ENCODE data around the gene OR52K2.

DNA sequence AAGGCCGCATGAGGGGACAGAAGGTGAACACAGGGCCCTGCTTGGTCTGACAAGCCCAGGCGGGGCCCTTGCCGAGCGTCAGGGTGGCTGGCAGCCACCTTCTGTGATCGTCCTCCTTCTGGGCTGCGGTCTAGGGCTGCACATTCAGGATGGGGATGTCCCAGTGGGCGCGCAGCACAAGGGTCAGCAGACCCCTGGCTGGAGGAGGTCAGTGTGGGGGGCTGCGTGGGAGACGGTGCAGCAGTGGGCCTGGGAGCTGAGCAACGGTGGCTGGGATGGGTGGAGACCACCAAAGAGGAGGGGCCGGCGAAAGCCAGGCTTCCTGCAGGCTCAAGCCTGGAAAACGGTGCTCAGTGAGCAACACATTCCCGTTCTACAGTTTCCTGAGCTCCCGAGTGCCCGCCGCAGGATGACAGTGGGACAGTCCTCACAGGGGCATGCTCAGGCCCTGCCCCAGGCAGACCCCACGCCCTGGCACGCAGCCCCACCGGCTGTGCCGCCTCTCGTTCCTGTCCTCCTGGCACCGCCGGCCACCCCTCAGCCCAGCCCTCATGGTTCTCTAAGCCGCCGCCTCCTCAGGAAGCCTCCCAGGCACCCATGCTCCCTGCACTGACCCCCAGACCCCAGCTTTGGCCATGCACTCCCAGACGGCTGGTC lies 73.9 kb downstream of the CDKN1C start:
- PRO-cap: no peak

- PRO-cap: no peak
Observed at GRCh38 chr11:2883065-2883407, 2.5 kb downstream of the CDKN1C start.

DNA sequence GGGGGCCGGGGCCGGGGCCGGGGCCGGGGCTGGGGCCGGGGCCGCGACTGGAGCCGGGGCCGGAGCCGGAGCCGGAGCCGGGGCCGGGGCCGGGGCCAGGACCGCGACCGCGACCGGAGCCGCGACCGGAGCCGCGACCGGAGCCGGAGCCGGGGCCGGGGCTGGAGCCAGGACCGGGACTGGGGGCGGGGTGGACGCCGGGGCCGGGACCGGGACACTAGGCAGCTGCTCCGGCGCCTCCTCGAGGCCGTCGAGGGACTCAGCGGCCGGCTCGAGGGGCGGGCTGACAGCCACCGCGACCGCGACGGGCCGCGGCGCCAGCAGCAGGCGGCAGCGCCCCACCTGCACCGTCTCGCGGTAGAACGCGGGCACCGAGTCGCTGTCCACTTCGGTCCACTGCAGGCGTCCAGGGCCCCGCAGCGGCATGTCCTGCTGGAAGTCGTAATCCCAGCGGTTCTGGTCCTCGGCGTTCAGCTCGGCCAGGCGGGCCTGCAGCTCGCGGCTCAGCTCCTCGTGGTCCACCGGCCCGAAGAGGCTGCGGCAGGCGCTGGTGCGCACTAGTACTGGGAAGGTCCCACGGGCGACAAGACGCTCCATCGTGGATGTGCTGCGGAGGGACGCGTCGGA lies 602 bp downstream of the CDKN1C start:
- PRO-cap: no peak

DNA sequence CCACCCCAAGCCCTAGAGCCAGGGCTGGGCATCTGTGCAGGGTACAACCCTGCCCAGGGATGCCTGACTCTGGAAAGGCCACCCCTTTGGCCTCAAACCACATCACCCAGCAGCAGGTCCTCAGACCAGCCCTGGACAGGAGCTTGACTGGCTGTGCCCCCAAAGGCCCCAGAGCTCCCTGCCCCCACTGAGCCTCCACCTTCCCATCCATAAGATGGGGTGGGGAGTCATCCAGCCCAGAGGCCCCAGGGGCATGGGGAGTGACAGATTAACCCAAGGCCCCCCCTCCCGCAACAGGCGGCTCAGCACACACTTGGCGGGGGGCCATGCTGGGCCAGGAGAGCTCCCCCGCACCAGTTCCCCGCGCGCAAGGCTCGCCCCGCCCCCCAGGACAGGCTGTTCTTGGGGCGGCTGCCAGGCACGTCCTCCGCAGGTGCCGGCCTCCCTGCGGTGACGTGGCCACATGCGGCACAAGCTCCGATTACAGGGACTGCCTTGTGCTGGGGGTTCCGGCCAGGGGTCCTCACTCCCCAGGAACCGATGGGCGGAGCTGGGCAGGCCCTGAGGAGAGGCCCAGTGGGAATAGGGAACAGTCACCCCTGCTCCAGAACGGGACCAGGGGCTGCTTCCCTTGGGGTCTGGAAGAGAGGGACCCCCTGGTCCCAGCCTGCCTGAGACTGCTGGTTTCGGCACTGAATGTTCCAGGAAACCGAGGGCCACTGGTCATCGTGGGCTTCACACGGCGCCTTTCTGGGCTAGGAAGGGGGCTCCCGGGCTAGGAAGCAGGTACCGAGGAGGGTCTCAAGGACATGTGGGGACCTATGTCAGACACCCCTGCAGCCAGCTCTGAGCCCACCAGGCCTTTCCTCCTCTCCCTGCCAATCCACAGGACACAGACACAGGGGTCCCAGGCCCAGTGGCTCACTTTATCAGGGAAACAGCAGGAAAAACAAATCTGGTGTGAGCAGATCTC lies 5.1 kb upstream of the CDKN1C start:
- PRO-cap: no peak

DNA sequence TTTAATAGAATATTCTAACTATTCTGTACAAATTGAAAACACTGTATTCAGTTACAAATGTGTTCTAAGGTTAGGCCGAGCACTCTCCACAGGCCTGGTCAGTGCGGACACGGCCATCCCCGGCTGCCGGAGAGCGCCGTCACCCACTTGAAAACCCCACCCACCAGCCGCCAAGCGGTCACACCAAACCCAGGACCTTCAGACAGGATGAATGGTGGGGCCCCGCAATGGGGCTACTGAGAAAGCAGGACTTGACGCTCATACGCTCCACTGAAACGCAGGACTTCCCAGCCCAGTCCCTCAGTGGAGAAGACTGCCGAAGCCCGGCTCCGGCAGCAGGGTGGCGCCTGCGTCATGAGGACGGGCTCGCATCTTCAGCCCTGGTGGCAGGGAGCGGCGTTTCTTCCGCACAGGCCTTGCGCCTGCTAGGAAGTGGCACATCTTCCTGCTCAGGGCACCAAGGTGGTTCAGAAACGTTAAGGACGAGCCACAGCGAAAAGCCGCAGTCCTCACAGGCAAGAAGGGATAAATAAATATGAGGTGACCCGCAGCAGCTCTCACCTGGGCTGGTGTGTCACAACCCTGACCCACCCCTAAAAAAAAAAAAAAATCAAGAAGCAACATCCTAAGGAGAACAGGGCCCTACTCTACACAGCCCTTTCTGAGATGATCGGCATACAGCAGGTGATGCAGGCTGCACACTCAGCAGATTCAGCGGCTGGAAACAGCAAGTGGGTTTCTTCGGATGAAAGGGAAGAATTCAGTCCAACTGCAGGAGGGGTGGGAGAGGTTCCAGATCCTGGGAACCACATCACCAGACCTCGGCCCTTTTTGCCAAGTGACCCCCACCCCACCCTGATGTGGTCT lies 15.5 kb upstream of the PHLDA2 start:
- PRO-cap: no peak

GRCh38 chr11:2945319-2945961 lies 16.2 kb upstream of the PHLDA2 start:
- PRO-cap: no peak

DNA sequence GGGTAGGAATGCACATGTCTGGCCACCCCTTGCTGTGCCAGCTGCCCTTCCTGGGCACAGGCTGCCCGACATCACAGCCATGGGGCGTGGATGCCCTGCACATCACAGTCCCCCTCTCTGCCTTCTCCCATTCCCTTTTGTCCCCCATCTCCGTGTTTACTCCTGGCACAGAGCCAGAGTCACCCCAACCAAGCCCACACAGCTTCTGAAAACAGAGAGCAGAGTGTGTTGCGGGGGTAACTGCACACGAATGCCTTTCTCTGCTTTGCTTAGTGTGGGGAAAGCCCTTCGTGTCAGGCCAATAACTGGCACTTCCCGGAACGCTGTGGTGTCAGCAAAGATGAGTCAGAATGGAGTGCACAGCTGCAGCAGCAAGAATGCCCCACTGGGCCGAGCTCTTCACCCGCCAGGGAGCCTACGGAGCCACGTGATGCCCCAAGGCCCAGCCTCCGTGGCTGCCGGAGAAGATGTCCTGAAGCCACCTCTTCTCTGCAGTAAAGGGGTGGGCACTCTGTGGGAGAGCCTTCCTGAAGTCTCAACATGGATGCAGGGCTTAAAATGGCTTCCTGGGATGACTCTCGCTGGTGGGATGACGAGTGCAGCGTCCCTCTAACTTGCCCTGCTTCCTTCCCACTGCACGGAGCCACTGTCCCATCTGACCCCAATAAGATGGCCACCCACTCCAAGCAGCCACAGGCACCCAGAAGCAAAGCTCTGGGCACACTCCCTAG lies 7.4 kb downstream of the CARS1 start:
- PRO-cap: no peak

DNA sequence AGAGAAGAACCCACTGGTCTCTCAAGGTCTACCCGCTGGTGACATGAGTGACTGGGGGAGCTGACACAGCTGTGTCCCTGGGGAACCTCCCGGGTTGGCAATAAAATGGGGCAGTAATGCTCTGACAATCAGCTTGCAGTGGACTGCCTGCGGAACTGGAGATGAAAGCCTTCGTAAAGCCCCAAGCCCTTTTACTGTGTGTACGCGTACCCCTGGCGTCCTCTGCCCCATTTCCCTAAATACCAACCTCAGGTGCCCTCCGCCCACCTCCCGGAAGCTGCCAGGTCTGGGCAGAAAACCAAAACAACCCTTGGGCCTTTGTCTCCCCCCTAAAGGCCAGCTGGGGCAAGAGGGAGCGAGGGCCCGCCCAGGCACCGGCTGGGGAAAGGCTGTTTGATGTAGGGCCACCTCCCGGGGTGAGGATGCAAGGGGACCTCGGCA lies 771 bp downstream of the CARS1 start:
- PRO-cap: no peak

GRCh38 chr11:3069370-3069778 lies 12.2 kb upstream of the CARS1 start:
- PRO-cap: no peak

GRCh38 chr11:3169003-3170116 lies 4.2 kb upstream of the OSBPL5 start:
- PRO-cap: no peak

DNA sequence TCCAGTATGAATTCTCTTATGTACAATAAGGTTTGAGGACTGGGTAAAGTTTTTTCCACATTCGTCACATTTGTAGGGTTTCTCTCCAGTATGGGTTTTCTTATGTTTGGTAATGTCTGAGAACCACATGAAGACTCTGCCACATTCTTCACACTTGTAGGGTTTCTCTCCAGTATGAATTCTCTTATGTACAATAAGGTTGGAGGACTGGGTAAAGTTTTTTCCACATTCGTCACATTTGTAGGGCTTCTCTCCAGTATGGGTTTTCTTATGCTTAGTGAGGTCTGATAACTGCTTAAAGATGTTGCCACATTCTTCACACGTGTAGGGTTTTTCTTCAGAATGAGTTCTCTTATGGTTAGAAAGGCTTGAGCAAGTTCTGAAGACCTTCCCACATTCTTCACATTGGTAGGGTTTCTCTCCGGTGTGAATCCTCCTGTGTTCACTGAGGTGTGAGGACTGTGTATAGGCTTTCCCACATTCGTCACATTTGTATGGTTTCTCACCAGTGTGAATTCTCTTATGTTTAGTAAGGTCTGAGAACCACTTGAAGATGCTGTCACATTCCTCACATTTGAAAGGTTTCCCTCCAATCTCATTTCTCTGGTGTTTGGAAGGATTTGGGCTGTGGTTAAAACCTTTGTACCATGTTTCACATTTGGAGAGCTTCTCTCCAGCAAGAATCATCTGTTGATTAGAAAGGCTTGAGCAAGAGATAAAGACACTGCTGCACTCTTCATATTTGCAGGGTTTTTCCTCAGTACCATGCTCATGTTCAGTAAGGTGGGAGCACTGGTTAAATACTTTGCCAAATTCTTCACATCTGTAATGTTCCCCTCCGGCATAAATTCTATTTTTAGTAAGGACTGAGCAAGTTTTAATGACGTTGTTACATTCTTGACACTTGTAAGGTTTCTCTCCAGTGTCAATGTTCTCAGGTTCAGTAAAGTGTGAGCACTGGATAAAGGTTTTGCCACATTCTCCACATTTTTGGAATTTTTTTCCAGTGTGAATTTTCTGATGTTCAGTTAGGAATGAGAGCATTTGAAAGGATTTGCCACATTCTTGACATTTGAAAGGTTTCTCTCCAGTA lies 19.4 kb downstream of the ZNF195 start:
- PRO-cap: no peak

- PRO-cap: bidirectional peak, plus-strand start at chr11:3422618, minus-strand start at chr11:3422519
Observed at GRCh38 chr11:3422119-3422558, 43.2 kb upstream of the ZNF195 start.

GRCh38 chr11:3642479-3643266 lies 881 bp upstream of the ART5 start:
- PRO-cap: no peak

GRCh38 chr11:3776215-3776521 lies 21.2 kb downstream of the NUP98 start:
- PRO-cap: no peak

GRCh38 chr11:3815960-3816318 lies 7.6 kb downstream of the PGAP2 start:
- PRO-cap: no peak

- PRO-cap: bidirectional peak, plus-strand start at chr11:3841519, minus-strand start at chr11:3841491; unidirectional peak, minus-strand start at chr11:3841711
Observed at GRCh38 chr11:3841406-3841944, 716 bp upstream of the RHOG start.

DNA sequence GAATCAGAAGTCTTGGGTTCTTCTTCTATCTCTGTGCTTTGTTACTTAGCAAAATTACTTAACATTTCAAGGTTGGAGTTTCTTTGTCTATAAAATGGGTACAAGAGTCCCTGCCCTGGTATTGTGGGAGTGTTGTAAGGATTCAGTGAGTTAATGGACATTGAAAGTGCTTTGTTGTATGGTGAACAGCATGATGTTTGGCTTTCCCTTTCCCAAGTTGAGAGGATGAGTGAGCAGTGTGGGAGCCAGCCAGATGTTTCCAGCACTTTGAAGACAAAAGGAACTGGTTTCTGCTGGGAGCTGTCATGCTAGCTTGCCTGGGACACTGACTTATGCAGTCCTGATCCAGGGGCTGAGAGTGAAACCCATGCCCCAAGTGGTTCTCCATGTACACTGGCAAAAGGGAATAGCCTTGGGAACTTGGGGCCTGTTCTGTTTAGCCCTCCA lies 28.7 kb downstream of the STIM1 start:
- PRO-cap: no peak

DNA sequence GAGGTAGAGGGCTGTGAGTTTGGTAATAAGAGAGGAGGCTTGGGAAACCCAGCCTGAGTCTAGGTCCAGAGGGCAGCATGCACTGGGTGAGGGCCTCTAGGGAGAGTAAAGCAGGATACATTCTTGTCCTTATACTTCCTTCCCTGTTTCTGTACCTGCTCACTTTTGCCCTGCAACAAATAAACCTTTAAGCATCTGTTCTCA lies 31.6 kb downstream of the STIM1 start:
- PRO-cap: no peak

- PRO-cap: no peak
Observed at GRCh38 chr11:4190750-4191587, 96.4 kb downstream of the RRM1 start.

GRCh38 chr11:4448921-4449541 lies at the start of gene OR52K2:
Gene OR52K2 (plus strand): TSS chr11:4449295.
- PRO-cap: no peak